Left cardiac atrium (tissue), 1 donor: ENCODE measurements around a stretch of chr5.

GRCh38 chr5:135951522-135952244 lies 3.1 kb downstream of the LECT2 start:
- PRO-cap, result no peak

DNA sequence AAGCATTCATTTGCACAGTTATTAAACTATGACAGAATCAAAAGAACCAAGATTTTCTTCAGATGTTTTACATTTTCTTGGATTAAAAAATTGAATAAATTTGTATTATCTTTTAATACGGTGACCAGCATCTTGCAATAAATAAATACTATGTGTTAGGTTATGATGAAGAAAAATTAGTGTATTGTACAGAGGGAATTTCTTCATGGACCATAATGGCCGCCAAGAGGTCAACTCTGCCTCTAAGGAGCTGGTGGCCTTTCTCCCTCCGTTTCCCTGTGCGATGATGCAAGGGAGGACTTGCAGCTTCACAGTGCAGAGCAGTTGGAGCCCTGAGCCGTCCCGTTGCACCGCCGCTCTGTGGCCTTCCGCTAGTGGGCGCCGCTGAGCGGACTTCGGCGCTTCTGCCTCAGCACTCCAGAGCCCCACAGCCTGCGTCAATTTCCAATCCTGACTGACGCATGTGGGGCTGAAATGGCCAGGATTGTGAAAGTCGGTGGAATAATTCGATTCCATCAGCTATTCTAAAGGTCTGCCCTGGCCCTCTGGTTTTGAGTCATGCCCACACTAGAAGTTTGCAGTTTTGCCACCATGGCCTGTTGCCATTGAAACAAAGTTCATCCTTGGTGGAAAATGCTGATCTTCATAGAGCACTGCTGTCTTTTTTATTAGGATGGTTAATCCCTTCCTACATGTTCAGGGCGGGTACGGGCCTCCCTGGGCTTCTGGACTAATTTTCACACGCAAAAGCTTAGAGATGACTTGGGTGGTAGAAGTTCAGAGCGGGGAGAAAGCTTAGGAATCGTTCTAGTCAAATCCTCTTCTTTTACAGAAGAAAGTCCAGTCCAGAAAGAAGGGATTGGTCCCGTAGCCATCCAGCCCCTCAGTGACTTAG lies 22.7 kb upstream of the LECT2 start:
- PRO-cap, result no peak

GRCh38 chr5:136024346-136024547 lies 4.5 kb upstream of the TGFBI start:
- PRO-cap, result no peak

DNA sequence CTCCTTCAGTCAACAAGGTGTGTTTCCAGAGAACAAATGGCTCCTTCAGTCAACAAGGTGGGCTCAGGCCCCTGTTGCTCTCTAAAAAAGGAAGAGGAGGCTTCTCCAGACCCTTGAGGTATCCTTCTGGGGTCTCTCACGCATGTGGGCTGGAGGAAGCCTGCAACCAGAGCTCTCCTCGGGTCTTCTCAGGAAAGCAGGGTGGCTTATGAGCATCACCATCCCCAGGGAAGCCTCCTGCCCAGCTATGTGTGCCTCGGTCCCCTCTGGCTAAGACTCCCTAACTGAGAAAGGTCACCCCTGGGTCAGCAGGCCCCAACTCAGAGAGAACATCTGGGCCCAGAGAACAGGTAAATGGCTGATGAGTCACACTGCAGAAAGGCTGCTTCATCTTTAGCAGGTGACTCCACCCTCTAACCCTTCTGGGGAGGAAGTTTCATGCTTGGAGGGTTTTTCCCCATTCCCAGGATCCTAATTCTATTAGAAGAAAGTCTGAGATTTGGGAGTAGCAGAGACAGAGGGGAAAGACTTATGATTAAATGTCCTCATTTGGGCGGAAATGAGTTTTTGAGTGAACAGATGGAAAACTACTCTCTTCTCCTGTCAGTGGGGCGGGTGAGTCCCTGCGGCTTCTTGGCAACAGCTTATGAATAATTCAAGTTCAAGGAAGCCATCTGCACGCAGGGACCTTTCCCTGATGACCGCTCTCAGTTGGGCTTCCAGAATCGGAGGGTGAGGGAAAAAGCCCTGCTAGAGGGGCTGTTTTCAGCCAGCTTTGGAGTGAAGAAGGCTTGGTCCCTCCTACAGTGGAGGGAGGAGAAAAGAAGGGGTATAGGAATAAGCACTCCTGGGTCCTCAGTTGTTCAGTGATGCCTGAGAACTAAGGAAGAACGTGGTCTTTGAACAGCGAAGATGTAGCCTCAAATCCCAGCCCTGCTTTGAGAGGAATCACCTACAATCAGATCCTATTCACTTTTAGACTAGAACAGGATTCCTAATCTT lies 42.0 kb downstream of the TGFBI start:
- PRO-cap, result no peak

- PRO-cap, result no peak
Measured at GRCh38 chr5:136081048-136081501, 51.6 kb upstream of the SMAD5 start.

GRCh38 chr5:136132976-136134154 lies 720 bp downstream of the SMAD5 start:
- PRO-cap, result unidirectional peak, minus-strand start at chr5:136133188; unidirectional peak, minus-strand start at chr5:136133417

DNA sequence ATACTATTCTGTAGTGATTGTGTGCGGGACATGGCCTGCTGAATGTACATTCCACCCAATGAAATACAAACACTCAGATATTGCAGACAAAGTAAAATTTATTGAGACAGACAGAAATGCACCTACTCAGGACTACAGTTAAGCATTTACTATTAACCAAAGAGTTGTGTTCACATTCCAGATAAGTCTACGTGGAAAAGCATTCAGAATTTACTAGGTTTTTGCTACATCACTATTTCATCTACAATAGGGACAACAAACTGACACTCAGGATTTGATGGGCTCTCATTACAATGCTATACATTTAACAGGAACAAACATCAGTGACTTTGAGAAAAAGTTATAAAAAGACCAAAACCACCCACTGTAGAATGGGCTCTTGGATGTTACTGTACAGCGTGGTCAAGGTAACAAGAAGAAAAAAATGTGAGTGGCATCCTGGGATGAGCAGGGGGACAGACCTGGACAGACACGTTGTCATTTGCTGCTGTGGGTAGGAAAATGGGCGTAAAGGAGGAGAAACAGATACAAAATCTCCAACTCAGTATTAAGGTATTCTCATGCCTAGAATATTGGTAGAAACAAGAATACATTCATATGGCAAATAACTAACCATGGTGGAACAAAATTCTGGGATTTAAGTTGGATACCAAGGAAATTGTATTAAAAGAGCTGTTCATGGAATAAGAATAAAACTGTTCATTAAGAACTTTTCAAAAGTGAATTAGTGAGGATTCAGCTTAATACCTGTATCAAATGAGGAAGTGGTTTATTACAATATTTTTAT lies 523.7 kb downstream of the SPOCK1 start:
- PRO-cap, result no peak

DNA sequence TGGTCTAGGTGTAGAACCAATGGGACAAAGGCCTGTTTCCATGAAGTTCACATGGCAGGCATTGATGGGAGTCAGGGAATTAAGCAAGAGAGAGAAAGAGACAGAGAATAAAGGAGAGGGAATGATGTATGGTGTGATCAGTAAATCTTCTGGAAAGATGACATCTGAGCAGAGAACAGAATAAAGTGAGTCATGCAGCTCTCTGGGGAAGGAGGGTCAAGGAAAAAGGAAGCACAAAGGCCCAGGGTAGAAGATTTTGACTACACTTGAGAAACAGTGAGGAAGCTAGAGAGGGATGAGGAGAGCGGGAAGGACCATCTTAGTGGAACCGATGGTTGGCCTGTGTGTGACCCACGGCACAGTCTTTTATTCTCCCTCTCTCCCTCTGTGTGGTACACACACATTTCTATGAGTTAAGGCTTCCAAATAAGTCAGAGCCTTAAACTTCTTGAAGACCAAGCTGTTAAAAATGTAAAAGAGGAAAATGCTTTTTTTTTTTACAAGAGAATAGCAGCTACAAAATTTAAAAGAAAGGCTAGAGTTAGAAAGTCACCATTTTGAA lies 425.9 kb downstream of the SPOCK1 start:
- PRO-cap, result no peak

DNA sequence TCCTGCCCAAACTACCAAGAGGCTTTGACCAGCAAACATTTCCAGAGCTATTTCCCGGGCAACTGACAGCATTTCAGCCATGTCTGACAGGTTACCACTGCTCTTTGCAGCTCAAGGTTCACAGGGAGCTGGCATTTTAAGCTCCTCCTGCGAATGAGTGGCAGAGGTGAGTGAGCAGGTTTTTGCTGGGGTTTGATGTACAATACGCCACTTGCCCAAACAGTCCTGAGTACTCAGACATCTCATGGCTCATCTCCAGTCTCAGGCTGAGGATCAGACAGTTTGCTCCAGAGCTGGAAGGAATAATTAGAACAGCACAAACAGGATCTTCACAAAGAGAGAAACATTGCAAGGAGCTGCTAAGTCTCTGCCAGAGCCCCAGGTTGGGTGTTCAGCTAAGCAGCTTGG lies 390.2 kb downstream of the SPOCK1 start:
- PRO-cap, result no peak

GRCh38 chr5:137753298-137754254 lies 587 bp downstream of the HNRNPA0 start:
- PRO-cap, result bidirectional peak, plus-strand start at chr5:137753837, minus-strand start at chr5:137753710

- PRO-cap, result no peak
Measured at GRCh38 chr5:137802667-137802853, 48.4 kb upstream of the HNRNPA0 start.

GRCh38 chr5:137954129-137954413 lies 64.8 kb downstream of the PKD2L2 start:
- PRO-cap, result no peak

DNA sequence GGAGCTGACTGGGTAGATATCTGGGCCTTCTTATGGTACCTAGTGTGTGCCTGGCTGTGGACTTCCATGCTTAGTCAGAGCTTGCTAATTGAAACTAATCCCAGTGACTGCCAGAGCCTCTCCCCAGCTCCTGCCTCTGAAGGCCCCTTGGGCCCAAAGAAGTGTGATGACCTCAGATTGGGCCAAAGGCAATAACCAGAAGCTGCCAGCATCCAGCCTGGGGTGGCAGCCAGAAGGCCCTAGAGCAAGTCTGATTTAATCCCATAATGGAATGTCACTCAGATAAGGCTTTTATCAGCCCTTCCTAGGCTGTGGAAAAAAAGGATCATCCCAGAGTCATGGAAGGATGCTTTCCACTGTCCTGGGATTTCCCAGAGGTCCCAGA lies 17.2 kb upstream of the CDC23 start:
- PRO-cap, result no peak

GRCh38 chr5:138241698-138242569 lies 28.8 kb upstream of the CDC23 start:
- PRO-cap, result no peak

DNA sequence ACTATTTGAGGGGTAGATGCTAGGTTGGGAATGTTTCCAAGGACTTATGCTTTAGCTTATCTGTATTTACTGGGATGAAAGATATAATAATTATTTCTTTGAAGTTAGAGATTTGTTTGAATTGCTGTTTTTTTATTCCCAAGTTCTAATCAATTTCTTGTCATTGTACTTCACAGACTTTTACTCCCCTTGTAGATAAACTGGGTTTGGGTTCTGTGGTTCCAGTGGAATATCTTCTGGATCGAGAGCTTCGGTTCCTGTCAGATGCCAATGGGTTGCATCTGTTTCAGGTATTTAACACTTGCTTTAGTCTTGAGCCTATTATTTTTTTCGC lies 22.4 kb downstream of the KDM3B start:
- PRO-cap, result no peak

DNA sequence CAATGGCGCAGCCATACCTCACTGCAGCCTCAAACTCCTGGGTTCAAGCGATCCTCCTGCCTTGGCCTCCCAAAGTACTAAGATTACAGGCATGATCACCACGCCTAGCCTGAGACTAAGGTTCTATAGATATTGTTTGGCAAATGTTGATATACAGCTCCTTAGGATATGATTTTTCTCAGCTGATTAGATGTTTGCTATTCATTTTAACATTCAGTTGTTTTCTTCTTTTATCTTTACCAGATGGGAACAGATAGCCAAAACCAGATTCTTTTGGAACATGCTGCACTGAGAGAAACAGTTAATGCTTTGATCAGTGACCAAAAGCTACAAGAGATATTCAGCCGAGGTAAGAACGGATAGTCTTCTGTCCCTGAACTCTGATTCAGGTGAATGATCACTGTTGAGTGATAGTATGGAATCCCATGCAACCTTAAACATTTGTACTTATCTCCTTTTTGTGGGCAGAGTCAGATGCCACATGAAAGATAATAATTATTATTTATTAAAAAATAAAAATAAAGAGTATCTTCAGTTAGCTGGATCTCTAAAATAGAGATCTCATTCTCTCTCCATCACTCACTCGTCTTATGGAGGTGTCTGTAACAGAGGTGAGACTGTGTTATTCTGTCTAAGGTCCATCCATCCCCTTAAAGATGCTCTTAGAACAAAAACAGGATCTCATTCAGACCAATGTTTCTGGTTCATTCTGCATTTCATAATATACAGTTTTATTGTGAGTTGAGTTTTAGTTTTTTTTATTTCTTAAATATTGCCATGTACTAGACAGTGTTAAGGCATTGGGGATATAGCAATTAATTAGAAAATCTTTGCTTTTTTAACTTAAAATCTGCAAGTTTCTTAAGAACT lies 25.2 kb downstream of the KDM3B start:
- PRO-cap, result no peak

DNA sequence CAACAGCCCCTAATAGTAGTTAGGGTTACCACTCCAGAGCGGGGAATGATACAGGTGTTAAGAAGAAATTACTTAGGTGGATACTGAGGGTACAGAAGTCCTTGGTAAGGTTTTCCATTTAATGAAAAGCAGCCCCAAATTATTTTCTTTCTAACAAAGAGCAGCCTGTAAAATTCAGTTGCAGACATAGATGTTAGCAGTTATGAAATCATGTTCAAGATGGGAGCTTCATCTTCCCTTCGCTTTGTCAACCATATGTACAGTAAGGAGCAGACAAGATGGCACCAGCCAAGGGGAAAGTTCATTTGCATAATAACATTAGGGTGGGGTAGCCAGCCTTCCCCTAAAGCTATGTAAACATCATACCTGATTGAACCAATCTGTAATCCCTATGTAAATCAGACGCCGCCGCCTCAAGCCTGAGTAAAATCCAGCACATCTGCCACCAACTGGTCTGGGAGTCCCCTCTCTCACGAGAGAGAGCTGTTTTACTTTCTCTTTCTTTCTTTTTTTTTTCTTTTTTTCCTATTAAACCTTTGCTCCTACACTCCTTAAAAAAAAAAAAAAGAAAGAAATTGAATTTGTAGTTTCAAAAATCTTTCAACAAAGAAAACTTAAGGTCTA lies 30.9 kb upstream of the REEP2 start:
- PRO-cap, result no peak

GRCh38 chr5:138423979-138424733 lies 14.7 kb upstream of the REEP2 start:
- PRO-cap, result no peak

DNA sequence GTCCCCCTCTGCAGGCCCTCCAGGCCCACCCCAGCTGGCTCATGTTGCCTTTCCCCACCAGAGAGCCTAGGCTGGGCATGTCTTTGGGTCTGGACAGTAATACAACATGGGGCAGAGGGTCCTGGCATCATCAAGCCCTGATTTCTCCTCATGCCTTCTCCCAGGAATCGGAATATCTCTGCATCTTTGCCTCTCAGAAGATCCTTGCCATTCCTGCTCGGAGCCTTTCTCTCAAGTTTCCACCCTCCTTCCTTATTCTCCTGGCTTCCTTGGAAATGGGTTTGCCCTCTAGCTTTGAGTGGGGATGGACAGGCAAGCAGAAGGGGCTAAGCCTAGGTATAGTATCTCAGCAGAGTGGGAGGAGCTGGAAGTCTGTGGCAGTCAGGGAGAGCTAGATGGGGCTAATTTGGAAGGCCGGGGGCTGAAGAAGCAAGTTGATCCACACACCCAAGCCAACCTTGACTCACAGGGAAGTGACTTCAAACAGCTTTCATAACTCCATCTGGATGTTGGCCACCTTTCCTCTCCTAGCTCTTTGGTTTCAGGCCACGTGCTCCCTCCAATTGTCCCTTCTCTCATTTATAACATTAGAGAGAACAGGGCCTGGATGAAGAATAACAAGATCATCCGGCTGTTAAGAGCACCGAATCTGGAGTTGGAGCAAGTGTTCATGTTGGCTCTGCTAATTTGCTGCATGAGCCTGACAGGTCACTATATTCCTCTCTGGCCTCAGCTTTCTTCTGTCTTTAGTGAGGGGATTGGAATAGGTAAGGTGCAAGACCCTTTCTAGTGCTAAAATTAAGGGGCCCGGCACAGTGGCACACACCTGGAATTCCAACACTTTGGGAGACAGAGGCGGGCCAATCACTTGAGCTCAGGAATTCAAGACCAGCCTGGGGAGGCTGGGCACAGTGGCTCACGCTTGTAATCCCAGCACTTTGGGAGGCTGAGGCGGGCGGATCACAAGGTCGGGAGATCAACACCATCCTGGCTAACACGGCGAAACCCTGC lies 36.9 kb downstream of the EGR1 start:
- PRO-cap, result no peak

DNA sequence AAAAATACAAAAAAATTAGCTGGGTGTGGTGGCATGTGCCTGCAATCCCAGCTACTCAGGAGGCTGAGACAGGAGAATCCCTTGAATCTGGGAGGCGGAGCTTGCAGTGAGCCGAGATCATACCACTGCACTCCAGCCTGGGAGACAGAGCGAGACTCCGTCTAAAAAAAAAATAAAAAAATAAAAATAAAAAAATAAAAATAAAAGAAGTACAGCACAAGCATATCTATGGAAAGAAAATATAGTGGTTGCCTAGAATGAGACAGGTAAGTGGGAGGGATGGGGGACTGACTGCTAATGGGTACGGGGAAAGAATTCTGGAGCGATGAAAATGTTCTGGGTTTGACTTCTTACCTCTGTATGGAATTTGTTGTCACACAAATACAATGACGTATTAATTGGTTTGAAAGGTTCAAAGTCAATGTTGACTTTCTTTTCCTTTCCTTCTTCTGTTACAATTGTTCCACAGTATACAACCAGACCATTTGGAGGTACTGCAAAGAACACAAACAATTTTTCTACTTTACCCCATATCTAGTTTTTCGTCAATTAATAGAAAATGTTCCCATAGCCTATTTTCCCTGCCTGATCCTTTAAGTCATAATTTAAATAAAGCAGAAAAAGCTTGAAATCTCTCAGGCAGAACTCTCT lies 25.7 kb downstream of the ETF1 start:
- PRO-cap, result no peak